Pericardium fibroblast (primary cell): ENCODE data around the genes PPP1R14C and IYD.

GRCh38 chr6:148964245-148965093 lies 217.6 kb downstream of the UST start:
- RAMPAGE, long total RNA: no peak

- RAMPAGE, long total RNA: no peak
These were observed 82.9 kb upstream of the TAB2 start for GRCh38 chr6:149234554-149235035.

- RAMPAGE, long total RNA: no peak
These were observed 4.7 kb downstream of the TAB2 start for GRCh38 chr6:149322045-149322845.

- RAMPAGE, long total RNA: no peak
These were observed 30.4 kb downstream of the TAB2 start for GRCh38 chr6:149347874-149348439.

DNA sequence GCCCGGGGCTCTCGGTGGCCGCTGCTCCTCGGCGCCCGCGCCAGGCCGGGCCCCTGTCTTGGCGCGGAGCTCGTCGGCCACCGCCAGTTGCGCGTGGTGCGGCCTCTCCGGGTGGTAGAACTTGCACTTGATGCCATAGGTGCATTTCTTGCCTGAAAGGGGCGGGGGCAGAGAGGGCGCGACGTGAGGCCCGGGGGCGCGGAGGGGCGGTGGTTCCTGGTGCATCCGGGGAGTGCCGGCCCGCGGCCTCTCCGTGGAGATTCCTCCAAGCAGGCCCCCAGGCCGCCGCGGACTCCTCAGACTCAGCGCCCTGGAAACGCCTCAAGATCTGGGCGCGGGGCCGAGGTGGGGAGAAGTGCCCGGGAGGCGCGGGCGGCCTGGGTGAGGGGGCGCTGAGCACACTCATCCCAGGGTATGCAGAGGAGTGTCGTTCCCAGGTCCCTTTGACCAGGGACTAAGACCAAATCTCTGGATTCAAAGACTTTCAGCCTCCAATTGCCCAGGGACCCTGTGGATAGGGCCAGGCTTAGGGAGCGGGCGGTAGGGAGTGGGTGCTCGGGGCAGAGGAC lies 33.4 kb downstream of the ZC3H12D start:
- RAMPAGE, long total RNA: no peak

DNA sequence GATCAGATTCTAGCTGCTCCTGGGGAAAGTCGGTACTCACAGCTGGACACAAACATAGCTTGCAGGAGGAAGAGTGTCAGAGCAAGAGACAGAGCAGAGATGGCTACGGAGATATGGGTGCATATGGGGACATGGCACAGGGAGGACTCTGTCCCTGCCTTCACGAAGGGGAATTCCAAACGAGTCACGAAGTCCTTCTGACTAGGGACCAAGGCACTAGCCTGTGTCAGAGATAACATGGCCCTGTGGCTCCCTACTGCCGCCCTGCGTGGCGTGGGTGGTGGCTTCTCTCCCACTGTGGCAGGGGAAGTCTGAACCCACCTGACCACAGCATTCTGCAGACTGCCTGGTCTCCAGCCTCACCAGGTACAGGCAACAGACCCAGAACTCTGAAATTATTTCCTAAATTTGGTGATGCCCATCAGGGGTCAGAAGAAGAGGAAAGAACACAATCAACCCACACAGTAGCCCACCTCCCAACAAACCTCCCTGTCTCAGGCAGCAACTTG lies 576 bp upstream of the ZC3H12D start:
- RAMPAGE, long total RNA: no peak

DNA sequence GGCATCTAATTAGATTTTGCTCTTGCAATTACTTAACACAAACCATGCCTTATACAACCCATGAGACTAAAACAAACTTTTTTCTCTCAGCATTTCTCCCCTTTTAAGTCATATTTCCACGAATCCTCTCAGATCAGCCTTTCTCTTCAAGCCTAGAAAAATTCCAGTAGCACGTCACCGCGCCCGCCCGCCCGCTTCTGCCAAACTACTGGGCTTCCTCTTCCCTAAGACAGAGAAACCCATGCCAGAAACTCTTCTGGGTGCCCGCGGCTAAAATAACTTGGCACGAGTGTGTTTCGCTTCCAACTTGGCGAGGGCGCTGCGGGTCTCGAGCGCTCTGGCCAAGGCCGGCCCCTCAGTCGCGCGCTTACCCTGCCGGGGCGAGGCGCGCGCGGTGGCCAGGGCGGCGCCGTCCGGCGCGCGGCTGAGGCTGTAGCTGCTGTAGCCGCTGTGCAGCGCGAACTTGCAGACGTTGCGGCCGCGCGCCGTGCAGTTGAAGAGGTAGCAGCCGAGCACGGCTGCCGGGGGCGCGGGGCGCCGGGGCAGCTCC lies 1.0 kb downstream of the LRP11 start:
- RAMPAGE, long total RNA: no peak

DNA sequence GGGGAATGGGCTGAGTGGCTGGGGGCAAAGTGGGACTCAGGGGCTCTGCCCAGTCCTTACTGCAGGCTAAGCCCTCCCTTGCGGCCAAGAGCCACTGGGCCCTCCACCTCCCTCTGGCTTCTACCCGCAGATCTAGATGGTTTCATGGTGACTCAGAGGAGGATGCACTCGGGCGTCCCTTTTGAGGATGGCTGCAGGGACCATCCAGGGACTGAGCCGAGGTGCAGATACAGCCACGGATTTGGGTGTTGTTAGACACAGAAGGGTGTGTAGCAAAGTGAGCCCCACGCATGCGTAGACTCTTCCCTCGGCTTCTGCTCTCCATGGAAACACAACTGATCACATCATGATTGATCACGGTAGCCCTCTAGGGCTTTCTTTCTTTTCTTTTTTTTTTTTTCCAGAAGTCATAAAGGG lies 661 bp upstream of the ULBP1 start:
- RAMPAGE, long total RNA: no peak

GRCh38 chr6:149964329-149964836 lies 640 bp downstream of the ULBP1 start:
- RAMPAGE, long total RNA: no peak

DNA sequence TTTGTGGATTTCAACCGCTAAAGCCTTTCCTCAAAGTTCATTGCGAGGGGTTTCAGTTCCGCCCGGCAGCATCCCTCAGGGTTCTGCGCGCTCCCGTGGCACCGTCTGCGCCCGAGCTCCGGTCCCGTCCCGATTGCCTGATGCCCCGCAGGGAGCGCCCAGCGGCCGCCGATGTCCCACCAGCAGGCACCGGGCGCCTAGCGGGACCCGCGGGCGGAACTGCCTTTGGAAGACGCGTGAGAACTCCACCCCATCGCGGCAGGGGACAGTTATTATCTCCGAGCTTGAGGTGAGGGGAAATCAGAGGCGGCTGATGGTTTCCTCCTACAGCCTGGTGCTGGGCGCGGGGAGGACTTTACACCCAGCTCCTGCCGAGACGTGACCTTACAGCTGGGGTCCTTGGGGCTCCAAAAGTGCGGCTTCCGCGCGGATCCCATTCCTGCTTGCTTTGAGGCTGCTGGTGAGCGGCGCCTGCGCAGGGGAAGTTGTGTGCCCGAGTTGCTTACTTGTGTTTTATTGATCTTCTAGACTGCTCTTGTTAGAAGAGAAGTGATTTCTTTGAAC lies 27.1 kb downstream of the ULBP1 start:
- RAMPAGE, long total RNA: no peak

DNA sequence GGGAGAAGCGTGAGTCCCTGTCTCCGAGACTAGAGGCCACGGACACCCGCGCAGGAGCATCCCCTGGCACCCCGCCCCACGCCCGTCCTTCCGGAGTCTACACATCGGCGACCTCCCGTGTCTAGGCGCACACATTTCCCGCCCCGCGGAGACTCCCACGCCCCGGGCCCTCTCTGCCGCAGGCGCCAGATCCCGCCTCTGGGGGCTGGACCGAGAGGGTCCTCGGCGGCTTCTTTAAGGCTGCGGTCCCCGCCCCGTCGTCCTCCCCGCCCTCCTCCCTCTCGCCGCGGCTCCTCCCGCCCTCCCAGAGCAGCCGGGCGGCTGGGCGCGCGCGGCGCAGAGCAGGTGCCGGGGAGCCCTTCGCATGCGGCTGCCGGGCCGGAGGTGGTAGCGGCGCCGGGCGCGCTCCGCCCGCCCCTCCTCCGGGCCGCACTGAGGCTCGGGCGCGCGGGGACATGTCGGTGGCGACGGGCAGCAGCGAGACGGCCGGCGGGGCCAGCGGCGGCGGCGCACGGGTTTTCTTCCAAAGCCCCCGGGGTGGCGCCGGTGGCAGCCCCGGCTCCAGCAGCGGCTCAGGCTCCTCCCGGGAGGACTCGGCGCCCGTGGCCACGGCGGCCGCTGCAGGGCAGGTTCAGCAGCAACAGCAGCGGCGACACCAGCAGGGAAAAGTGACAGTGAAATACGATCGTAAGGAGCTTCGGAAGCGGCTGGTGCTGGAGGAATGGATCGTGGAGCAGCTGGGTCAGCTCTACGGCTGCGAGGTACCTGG lies at the start of gene PPP1R14C:
TSS of gene PPP1R14C (plus strand) at position 307 of the 769 bp plus-strand sequence.
- RAMPAGE, long total RNA: no peak

GRCh38 chr6:150153436-150154020 lies 10.7 kb downstream of the PPP1R14C start:
- RAMPAGE, long total RNA: no peak

DNA sequence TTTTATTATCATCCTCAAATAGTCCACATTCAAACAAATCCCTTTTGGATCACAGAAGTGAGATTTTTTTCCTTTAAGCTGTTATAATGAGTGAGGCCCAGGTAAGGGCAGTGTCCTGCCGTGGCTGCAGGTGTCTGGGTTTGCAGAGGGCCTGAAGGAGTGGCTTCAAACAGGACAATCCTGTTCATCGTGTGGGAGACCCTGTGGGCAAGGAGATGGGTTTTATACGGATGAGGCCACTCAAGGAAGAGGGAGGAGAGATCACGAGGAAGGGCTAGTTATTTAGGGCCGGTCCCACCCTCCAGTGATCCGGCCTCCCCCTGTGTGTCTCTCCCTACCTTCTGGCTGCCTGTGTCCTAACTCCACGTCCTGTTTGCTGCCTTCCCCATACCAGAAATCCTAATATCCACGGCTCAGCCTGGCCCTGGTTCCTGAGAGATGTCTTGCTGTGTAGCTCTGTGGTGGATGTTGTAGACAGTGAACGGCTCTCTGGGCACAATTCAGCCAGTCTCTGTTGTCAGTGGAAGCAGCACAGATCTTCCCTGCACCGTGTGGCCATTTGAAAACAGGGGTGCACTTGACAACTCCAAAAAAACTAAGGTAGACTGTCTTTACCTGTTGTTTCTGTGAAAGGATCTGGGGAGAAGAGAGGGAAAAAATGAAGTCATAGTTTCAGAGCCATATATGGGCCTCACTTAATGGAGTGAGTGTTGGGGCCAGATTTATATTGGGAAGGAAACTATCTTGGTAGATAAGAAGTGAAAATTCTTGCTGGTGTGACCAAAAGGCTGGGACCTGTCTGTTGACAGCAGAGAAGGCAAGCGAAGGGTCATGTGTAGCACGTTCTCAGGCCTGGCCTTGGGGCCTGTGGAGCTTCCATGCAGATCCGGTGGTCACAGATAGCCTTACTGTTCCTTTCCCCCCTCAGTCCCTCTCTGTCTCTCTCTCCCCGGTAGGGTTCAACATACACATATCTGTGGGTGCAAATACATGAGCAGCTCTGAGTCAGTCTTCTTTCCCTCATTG lies 34.1 kb downstream of the PPP1R14C start:
- RAMPAGE, long total RNA: no peak

DNA sequence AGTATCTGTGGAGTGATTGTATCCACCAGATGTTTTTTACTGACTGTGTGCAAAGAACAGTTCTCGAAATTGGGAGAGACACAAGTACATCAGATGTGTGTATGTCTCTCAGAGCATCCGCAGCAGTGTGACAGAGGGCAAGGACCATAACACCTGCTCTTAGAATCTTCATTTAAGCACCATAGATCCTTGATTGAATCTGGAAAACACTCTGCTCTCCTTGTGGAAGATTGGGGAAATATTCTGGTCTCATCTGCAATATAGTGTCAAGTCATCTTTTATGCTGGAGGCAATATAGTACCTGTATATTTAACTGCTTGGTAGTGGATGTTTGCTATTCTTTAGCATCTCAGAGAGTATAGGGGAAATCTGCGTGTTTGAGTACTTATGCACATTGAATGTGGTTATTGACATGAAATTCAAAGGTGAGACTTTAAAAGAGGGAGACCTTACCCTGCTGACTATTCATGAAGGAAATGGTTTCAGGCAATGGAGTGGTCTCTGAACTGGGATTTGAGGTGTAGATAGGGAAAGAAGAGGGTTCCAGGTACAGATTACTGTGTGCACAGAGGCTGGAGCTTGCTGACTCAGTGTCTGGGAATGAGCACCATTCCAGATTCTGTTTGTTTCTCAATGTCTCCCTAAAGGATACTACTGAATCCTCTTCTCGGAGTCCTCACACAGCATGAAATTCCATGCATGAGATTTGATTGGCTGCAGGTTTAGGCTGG lies 48.7 kb downstream of the PPP1R14C start:
- RAMPAGE, long total RNA: no peak

GRCh38 chr6:150248545-150249055 lies 105.8 kb downstream of the PPP1R14C start:
- RAMPAGE, long total RNA: no peak

- RAMPAGE, long total RNA: no peak
These were observed at the start of gene IYD for GRCh38 chr6:150368433-150369163. IYD (plus strand) TSS chr6:150369012.

DNA sequence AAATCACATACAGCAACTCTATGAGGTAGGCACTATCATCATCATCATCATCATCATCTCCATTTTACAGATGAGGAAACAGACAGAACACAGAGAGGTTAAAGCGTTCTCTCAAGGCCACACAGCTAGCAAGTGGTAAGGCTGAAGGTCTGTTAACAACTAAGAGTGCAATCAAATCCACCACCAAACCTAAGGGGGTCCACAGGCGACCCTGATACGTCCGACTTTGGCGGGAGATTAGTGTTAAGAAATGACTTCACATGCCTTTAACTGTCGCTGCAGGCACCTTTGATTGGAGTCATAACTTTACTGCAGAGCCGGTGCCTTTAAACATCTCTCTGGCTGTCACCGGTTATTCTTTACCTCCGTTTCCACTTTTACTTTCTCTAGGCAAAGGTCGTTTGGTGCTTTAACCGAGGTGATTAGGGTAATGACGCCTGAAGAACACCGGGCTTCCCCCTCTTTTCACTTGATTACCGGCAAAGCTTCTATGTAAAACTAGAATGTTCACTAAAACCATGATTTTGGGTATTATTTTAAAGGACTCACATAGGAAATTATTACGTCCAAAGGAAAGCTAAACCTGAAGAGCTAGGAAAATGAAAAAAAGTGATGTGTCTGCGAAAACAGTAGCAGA lies 584 bp upstream of the PLEKHG1 start:
- RAMPAGE, long total RNA: no peak

GRCh38 chr6:150633166-150634000 lies 33.7 kb downstream of the PLEKHG1 start:
- RAMPAGE, long total RNA: no peak

DNA sequence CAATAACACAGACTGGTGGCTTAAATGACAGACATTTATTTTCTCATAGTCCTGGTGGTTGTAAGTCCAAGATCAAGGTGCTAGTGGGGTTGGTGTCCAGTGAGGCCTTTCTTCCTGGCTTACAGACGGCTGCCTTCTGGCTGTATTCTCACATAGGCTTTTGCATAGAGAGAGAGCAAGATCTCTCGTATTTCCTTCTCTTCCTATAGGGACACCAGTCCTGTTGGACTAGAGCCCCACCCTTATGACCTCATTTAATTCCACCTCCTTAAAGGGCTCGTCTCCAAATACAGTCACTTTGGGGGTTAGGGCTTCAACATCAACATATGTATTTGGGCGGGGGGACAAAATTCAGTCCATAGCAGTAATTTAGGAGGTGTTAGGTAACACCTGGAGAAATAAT lies 105.0 kb downstream of the PLEKHG1 start:
- RAMPAGE, long total RNA: no peak

DNA sequence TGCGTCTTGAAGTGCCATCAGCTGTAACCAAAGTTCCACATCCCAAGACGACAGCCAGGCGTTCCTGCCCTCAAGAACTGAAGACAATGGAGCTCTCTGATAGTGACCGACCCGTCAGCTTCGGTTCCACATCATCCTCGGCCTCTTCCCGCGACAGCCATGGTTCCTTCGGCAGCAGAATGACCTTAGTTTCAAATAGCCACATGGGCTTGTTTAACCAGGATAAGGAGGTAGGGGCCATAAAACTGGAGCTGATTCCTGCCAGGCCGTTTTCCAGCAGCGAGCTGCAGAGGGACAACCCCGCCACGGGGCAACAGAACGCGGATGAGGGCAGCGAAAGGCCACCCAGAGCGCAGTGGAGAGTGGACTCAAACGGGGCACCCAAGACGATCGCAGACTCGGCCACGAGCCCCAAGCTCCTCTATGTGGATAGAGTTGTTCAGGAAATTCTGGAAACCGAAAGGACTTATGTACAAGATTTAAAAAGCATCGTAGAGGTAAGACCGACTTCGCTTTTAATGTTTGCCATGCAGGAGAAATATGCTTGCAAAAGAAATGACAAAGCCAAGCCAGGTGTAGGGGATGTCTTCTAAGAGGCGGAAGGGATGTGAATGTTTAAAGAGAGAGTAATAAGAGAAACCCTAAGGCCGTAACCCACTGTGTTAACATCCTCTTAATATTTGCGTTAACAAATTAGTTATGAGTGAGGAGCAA lies 131.7 kb upstream of the MTHFD1L start:
- RAMPAGE, long total RNA: no peak